Adrenal gland (tissue), 7 donors: ENCODE measurements around a stretch of chr1.

DNA sequence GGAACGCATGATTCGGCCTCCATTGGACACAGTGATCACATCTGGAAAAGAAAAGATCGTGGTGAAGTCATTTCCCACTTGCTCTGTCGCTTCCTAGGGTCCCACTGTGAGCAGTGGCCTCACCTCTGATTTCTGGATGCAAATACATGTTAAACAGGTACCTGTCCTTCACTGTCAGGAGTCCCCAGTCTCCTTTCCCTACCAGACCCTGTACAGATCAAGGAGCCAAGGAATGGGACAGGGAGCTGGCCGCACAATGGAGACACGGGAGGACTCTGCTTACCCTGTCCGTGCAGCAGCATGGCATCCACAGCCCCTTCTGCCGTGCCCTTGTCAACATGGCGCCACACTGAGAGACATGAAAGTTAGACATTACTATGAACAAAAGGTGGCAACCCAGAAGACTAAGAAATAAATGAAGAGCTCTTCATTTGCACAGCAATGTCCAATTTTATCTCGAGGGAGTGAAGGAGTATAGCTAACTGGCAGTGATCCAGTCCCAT lies 7.6 kb downstream of the EMC1 start:
- PRO-cap, 3 experiments: no peak in any of the 3 experiments
- RAMPAGE, long total RNA, 4 experiments: no peak in any of the 4 experiments
- RRBS: no CpG with 5 or more reads among the region's 10 CpGs

- PRO-cap, 3 experiments: no peak in any of the 3 experiments
- RAMPAGE, long total RNA, 4 experiments: no peak in any of the 4 experiments
- RRBS: no CpG with 5 or more reads among the region's 6 CpGs
These were observed 3.5 kb downstream of the MRTO4 start for GRCh38 chr1:19255049-19255597.

DNA sequence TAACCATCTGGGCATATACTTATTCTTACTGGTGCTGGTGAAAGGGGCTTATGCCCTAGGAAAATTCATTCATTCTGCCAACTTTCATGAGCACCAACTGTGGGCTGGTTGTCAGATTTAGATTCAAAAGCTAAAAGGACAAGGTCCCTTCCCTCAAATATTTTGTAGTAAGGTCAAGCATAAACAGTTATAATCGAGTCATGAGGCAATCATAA lies 18.1 kb downstream of the MRTO4 start:
- PRO-cap, 3 experiments: no peak in any of the 3 experiments
- RAMPAGE, long total RNA, 4 experiments: no peak in any of the 4 experiments
- RRBS: no CpG with 5 or more reads among the region's 1 CpG

DNA sequence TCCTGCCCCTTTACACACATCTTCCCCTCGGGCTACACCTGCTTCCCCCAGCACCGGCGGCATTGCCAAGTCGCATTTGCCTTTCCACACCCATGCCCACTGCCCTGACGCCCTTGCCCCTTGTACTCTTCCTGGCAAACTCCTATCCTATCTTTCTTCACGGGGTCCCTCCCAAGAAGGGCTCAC lies 15.7 kb downstream of the AKR7A3 start:
- PRO-cap, 3 experiments: no peak in any of the 3 experiments
- RAMPAGE, long total RNA, 4 experiments: no peak in any of the 4 experiments
- RRBS: no CpG with 5 or more reads among the region's 6 CpGs

GRCh38 chr1:19286203-19286671 lies 2.3 kb downstream of the AKR7A3 start:
- PRO-cap, 3 experiments: no peak in any of the 3 experiments
- RAMPAGE, long total RNA, 4 experiments: no peak in any of the 4 experiments
- RRBS: 58% methylated on average over 1 of the region's 13 CpGs

DNA sequence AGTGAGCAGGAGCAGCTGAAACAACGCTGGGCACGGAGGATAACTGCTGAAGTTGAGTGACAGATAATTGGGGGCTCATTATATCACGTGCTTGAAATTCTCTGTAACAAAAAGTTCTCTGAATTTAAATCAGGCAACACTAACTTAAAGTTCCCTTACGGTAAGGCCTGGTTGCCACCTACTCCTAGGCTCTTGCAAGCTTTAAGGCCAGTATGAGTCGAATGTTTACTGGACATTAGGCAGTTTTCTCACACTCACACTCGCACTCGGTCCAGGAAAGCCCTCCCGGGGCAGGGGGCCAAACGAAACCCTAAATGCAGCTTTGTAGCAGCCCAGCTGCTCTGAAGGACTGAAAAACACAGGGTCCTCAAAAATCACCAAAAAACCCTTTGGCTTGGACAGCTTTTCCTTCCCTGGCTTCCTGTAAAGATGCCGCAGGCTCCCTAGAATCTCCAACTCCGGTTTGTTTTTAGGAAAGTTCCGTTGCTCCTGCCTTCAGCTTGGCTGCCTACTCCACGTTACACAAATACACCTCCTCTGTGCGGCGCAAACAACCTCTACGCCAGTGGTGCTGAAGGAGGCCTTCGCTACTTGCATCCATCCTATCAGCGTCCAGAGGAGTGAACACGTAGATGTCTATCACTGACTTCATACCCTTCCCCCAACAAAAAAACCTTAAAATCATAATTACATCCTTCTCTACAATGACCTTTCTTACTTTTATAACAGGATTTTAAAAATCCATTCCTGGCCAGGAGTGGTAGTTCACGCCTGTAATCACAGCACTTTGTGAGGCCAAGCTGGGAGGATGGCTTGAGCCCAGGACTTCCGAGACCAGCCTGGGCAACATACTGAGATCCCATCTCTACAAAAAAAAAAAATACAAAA lies 42.7 kb downstream of the CAPZB start:
- PRO-cap, 3 experiments: no peak in any of the 3 experiments
- RAMPAGE, long total RNA, 4 experiments: no peak in any of the 4 experiments
- RRBS: no CpG with 5 or more reads among the region's 21 CpGs

GRCh38 chr1:19505287-19506157 lies 20.2 kb upstream of the CAPZB start:
- PRO-cap, 3 experiments: peak in 1 of 3 experiments; most common plus-strand start chr1:19505397 (in 1); most common minus-strand start chr1:19505841 (in 1)
- RAMPAGE, long total RNA, 4 experiments: no peak in any of the 4 experiments
- RRBS: no CpG with 5 or more reads among the region's 14 CpGs

DNA sequence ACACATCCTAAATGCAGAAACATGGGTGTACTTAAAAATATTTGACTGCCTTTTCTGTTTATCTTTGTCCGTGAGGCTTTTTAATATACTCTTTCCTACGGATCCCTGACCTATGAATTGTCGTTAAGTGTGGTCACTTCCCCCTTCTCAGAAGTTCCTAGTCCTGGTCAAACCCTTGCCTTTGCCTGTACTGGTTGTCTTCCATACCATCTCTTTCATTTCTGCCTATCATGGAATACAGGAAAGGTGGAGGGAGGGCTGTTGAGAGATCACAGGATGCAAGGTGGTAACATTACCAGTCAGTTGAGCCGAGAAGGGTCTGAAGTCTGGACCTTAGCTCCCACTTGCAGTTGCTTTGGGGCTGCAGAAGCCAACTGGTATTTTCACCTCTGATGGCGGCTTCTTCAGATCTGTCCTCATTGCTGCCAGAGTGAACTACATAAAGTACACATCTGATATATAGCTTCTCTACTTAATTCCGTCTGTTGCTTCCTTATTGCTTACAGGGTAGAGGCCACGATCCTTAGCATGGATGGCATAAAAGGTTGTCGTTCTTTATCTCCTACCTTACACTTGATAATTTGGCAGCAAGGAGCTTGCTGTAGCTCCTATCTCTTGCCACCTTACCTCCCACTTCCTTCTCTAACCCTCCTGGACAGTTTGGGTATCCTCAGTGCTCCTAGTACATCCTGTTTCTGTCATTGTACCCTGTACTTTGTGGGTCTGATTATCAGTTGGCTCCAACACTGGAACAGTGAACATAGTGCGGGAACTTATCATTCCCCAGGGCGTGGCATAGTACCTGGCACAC lies 16.3 kb downstream of the MICOS10 start:
- PRO-cap, 3 experiments: no peak in any of the 3 experiments
- RAMPAGE, long total RNA, 4 experiments: no peak in any of the 4 experiments
- RRBS: no CpG with 5 or more reads among the region's 10 CpGs

GRCh38 chr1:19845113-19845599 lies 30.1 kb upstream of the RNF186 start:
- PRO-cap, 3 experiments: peak in 3 of 3 experiments; most common plus-strand start chr1:19845215 (in 2); most common minus-strand start chr1:19845345 (in 1)
- RAMPAGE, long total RNA, 4 experiments: no peak in any of the 4 experiments
- RRBS: no CpG with 5 or more reads among the region's 9 CpGs

DNA sequence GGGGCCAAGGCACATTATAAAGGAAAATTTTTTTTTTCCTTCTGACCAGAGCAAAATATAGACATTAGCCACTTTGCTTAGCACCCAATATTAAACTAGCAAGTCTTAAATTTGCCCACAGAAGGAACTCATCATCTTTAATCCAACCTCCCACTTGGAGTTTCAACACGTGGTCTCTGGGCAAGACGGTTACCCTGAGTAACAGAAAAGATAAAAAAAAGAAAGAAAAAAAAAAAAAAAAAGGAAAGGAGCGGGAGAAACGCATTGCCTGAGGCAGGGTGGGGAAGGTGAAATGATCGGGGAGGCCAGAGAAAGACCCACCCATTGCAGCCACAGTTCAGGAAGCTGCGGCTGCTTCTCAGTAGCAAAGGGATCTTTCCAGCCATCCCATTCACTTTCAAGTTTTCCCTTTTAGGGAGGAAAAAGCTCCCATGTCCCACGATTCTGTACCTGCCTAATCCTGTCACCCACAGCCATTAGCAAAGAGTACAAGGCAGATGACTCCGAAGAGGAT lies 32.0 kb upstream of the OTUD3 start:
- PRO-cap, 3 experiments: no peak in any of the 3 experiments
- RAMPAGE, long total RNA, 4 experiments: no peak in any of the 4 experiments
- RRBS: no CpG with 5 or more reads among the region's 8 CpGs

GRCh38 chr1:19860413-19860703 lies 21.8 kb upstream of the OTUD3 start:
- PRO-cap, 3 experiments: no peak in any of the 3 experiments
- RAMPAGE, long total RNA, 4 experiments: no peak in any of the 4 experiments
- RRBS: no CpG with 5 or more reads among the region's 1 CpG

DNA sequence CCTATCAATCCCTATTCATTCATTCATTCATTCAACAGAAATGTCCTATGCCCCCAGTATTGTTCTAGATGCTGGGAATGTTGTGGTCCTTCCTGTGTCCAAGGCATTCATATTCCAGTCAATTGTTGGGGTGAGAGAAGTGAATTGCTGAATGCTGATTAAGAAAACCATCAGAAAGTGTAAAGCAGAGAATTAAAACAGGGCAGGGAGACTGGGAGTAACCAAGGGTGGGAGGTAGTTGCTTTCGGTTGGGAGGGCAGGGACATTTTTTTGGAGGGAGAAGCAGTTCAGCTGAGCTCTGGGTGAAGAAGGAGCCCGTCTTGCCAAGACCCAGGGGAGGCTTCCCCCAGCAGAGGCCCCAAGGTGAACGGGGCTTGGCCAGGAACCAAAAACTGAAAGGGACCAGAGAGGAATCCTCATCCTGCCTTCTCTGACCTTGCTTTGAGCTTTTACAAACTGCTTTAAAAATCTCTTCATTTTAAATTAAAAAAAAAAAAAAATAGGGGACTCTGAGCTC lies 10.7 kb downstream of the PLA2G2D start:
- PRO-cap, 3 experiments: no peak in any of the 3 experiments
- RAMPAGE, long total RNA, 4 experiments: no peak in any of the 4 experiments
- RRBS: no CpG with 5 or more reads among the region's 3 CpGs

DNA sequence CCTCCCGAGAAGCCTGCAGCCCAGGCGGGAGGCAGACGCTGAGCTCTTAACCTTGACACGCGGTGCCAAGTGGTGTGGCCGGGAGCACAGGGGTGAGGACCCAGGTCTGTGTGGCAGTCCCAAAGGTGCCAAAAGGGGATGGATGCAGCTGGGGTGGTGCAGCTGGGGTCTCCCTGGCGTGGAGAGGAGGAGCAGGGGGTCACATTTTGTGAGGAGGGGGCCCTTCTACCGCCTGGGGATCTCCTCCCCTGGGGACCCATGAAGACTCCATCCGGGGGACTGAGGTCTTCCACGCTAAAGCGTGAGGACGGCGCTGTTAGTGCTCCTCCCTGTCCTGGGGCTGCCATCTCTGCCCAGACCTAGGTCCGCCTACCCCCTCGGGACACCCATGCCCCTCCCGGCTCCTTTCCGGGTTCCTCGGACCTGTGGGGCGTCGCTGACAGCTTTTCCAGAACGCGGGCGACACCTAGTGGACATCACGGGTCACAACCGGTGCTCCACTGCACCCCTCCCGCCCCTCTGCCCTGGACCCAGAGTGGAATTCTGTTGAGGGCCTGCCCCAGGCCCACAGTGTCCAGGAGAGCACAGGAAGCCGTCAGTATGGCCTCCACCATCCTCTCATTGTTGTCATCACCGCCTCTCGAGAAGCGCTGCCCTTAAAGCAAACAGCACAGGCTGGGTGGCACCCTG lies 13.1 kb downstream of the PLA2G2F start:
- PRO-cap, 3 experiments: peak in 2 of 3 experiments; most common plus-strand start position 562 of the sequence (in 1); most common minus-strand start position 351 of the sequence (in 1)
- RAMPAGE, long total RNA, 4 experiments: no peak in any of the 4 experiments
- RRBS: 1% methylated on average over 8 of the region's 30 CpGs

GRCh38 chr1:20153977-20154939 lies 15.1 kb downstream of the PLA2G2F start:
- PRO-cap, 3 experiments: no peak in any of the 3 experiments
- RAMPAGE, long total RNA, 4 experiments: no peak in any of the 4 experiments
- RRBS: no CpG with 5 or more reads among the region's 29 CpGs

- PRO-cap, 3 experiments: peak in 2 of 3 experiments; most common minus-strand start chr1:20485312 (in 2)
- RAMPAGE, long total RNA, 4 experiments: start-site peak on the minus strand in 3 of 4 experiments, at chr1:20485230-20485419 at its widest, 9 to 24 reads per replicate
- RRBS: 2% methylated on average over 21 of the region's 45 CpGs
These were observed 896 bp downstream of the CAMK2N1 start for GRCh38 chr1:20485150-20485478.

DNA sequence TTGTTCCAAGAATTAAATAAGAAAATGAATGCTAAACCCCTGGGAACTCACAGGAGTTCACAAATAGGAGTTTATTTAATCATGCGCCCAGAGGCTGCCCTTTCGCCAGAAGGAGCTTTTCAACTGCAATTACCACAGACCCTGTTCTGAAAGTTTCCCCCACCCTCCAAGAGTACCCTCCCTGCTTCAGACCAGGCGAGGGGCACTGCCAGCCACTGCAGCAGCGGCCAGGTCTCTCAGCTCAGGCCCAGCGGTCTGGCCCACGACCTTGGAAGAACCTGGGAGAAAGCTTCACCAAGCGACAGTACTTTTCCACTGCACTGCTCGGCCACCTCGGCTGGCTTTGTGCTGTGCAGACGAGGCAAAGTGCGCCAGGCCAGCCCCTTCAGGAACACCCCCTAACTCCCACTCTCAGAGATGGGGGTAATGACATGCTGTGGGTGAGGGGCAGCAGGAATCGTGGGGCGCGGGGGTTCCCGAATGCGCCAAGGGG lies 543 bp upstream of the FAM43B start:
- PRO-cap, 3 experiments: peak in 3 of 3 experiments; most common plus-strand start position 304 of the sequence (in 1); most common minus-strand start position 347 of the sequence (in 2)
- RAMPAGE, long total RNA, 4 experiments: no peak in any of the 4 experiments
- RRBS: no CpG with 5 or more reads among the region's 16 CpGs

DNA sequence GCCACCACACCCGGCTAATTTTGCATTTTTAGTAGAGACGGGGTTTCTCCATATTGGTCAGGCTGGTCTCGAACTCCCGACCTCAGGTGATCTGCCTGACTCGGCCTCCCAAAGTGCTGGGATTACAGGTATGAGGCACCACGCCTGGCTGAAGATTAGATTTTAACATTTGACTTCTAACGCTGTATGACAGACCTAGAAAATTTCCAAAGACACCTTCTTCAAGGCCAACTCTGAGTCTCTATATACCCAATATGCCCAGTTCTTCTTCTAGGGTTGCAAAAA lies 25.0 kb upstream of the SH2D5 start:
- PRO-cap, 3 experiments: no peak in any of the 3 experiments
- RAMPAGE, long total RNA, 4 experiments: no peak in any of the 4 experiments
- RRBS: no CpG with 5 or more reads among the region's 7 CpGs

DNA sequence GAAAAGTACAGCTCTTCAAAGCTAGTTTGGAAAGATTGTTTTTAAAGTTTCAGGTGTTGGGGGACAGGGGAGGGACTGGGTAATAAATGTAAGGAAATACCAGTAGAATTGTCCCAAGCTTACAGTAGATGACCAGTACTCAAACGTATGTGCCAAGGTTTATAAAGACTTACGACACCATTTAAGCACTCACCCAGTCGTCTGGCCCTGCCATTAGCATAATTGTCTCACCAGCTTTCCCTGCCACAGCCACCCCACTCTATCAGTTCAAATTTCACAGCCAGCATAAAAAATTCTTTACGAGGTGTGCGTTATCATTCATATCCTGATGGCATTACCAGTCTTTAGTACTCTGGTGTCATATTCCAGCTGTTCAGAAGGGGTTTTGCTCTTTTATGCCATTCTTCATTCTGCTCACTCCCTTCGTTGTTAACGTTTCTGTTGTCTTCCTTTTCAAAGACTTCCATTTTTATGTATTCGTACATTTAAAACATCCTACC lies 855 bp upstream of the HP1BP3 start:
- PRO-cap, 3 experiments: peak in 2 of 3 experiments; most common plus-strand start position 219 of the sequence (in 1); most common minus-strand start position 134 of the sequence (in 1)
- RAMPAGE, long total RNA, 4 experiments: no peak in any of the 4 experiments
- RRBS: no CpG with 5 or more reads among the region's 8 CpGs

DNA sequence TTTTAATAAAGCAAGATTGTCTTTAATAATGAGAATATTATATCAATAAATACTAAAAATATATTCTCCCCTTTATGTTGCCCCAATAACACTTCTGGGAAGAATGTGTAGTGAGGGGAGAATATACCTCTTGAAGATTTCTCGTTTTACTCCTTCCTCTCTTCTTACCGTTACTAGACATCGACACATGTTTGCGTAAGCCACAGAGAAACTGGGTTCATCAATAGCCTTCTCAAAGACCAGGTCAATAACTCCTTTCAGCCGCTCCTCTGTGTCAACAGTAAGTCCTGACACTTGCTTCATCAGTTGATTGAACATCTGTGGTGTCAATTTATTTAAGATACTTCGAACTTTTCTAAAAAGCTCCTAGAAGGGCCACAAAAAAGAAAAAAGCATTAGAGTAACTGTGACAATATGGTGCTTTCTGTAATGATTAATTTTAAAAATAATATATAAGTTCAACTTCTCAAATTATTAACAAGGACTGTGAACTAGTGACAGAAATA lies 92.1 kb upstream of the HP1BP3 start:
- PRO-cap, 3 experiments: no peak in any of the 3 experiments
- RAMPAGE, long total RNA, 4 experiments: start-site peak on the minus strand in 1 of 4 experiments, centred at position 350 of the sequence, 28 reads per replicate
- RRBS: no CpG with 5 or more reads among the region's 6 CpGs

DNA sequence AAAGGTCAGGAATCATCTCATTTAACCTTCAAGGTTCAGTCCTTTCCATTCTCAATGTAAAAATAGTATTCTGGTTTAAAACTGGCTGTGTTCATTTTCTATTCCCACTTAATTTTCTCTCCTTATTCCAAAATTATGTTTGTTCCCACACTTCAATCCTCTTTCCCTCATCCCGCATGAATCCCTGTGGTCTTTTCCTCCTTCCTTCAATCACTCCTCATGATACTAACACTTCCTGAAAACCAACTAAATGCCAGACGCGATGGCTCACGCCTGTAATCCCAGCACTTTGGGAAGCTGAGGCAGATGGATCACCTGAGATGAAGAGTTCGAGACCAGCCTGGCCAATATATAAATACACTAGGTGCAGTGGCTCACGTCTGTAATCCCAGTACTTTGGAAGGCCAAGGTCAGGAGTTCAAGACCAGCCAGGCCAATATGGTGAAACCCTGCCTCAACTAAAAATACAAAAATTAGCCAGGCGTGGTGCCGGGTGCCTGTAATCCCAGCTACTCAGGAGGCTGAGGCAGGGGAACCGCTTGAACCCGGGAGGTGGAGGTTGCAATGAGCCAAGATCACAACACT lies 9.5 kb downstream of the EIF4G3 start:
- PRO-cap, 3 experiments: no peak in any of the 3 experiments
- RAMPAGE, long total RNA, 4 experiments: no peak in any of the 4 experiments
- RRBS: no CpG with 5 or more reads among the region's 10 CpGs